Spleen (tissue), 7 donors: Measurements from ENCODE around the genes DNLZ and INPP5E.

DNA sequence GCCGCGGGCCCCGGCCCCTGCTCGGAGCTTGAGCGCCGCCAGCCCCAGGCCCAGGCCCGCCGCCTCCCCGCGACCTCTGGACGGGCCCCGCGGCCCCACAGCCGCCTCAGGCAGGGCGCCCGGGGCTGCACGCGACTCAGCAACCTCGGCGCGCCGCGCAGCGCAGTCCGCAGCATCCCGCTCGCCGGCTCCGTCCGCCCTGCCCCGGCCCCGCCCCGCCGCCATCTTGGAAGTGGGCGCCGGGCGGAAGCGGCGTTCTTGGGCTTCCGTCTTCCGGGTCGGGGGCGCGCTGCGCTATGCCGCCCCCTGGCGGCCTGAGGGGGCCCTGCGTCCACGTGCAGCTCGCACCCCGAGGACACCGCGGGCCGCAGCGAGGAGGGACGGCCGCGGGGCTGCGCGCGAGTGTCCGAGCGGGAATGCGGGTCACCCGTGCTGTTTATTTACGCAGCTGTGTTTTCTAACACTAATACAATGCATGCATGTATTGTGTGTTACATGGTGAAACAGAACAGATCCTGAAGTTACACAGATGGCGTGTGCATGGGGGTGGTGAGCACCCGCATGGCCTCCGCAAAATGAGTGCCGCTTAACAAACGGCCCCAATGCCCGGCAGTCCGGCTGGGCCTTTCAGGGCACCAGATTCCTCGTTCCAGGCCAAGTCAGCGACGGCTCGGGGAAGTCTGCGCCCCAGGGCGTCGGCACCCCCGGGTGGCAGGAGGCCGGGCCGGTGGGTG lies at the start of gene DNLZ:
TSS of gene DNLZ (minus strand) at position 206 of the 734 bp plus-strand sequence.
- PRO-cap, 4 experiments, result peak in 4 of 4 experiments; most common plus-strand start position 595 of the sequence (in 1); most common minus-strand start position 196 of the sequence (in 3)
- RAMPAGE, long total RNA, 4 experiments, result no peak in any of the 4 experiments

DNA sequence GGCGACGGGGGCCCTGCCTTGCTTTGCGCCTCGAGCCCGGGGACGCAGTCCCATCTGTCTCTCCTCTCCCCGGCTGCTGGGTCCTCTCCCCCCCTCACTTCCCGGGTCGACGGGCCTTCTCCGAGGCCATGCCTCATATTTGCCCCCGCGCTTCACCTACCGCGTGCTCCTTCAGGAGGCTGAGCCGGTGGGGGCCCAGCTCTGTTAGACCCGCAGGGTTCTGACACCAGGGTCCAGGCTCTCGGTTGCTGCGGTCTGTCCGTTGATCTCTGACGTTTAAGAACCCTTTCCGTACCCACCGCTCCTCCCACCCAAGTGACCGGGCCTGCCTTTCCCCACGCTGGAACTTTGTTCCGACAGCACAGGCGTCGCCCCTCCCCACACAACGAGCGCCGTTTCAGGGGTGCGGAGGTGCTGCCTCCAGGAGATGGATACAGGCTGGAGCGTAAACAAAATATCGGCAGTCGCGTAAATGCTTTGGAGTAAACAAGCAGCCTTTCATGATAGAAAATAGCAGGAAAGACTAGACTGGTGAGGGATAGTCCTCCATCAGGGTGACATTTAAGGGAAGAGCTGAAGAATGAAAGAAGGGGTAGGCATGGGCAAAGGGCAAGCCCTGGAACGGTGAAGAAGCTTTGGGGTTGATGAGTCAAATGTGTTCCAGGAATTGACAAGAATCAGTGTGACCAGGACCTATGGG lies 567 bp downstream of the PMPCA start:
- PRO-cap, 4 experiments, result no peak in any of the 4 experiments
- RAMPAGE, long total RNA, 4 experiments, result no peak in any of the 4 experiments

DNA sequence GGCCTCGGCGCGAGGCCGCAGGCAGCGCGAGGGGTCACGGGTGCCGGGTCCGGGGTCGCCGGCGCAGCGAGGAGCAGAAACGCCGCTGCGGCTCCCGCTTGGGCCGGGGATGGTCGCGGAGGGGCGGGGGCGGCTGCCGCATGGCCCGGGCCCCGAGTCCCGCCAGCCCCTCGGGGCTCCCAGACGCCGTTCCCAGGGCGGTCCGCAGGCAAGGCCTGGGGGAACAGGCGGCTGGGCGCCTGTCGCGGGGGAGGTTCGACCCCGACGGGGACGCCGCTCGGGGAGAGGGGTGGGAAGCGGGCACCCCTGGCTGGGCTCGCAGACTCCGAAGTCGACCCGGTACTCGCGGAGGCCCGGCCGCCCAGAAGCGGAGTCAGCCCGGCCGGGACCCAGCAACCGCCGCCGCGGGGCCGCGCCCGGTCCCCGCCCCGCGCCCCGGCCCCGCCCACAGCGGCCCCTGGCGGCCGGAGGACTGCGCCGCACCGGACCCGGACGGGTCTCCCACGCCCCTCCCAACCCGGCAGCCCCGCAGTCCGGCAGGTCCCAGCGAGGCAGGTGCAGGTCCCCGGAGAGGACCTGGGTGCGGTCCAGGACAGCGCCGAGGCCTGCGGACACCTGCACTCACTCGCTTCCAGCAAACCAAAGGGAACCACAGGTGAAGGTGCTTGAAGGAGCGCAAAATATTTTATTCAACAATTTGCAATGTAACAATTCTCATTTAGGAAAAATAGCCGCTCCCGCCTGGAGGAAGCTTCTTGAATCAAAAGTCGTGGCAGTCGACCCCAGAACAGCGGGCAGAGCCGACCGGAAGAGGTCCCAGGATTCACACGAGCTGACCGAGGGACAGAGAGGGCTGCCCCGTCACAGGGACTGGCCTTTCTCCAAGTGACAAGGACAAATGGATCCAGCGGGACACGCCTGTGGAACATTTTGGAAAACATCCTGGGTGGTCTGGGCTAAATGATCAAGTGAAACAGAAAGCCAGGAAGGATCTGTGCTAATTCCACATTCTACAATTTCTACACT lies at the start of gene INPP5E:
TSS of gene INPP5E (minus strand) at position 406 of the 1,026 bp plus-strand sequence.
- PRO-cap, 4 experiments, result peak in 4 of 4 experiments; most common plus-strand start position 531 of the sequence (in 2); most common minus-strand start position 404 of the sequence (in 4)
- RAMPAGE, long total RNA, 4 experiments, result no peak in any of the 4 experiments

GRCh38 chr9:136483674-136484136 lies 865 bp upstream of the SEC16A start:
- PRO-cap, 4 experiments, result peak in 4 of 4 experiments; most common plus-strand start chr9:136483967 (in 2); most common minus-strand start chr9:136483767 (in 4)
- RAMPAGE, long total RNA, 4 experiments, result start-site peak on the minus strand in 4 of 4 experiments, at chr9:136483757-136483804 at its widest, 24 to 34 reads per replicate

DNA sequence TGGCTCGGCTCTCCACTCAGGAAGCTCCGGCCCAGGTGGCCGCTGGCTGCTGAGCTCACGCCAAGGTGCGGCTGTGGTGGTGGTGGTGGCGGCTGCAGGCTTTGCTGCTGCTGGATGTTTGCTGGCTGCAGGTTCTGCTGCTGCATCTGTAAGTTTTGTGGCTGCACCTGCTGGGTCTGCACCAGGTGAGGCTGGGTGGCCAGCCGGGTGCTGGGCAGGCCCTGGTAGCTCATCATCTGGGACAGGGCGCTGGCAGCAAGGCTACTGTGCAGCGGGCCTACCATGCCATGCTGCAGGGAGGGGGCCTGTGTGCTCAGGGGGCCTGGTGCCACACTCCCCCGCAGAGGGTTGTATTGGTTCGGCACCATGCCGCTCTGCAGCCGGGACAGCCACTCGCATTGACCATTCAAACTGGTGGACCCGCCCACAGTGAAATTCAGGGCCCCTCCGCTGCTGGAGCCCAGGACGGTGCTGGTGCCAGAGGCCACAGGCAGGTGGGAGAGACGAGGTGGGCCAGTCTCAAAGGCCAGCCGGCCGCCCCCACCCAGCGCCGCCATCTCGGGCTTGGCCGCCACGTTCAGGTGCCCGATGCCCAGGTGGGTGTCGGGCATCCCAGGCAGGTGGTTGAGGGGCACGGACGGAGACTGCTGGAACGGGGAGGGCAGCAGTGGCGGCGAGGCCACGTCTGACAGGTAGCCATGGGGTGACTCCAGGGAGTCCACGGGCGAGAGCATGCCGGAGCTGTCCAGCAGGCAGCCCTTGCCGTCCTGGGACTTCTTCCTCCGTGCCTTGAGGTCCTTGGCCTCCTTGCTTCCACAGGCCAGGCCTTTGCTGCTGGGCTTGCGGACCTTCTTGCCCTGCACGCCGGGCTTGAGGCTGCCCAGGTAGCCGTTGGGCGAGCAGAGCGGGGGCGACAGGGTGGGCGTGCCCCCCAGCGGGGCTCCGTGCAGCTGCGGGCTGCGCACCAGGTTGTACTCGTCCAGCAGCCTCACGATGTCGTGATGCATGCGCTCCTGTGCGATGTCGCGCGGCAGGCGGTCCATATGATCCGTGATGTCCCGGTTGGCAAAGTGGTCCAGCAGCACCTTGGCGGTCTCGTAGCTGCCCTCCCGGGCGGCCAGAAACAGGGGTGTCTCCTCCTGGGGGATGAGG lies 14.0 kb upstream of the SEC16A start:
- PRO-cap, 4 experiments, result no peak in any of the 4 experiments
- RAMPAGE, long total RNA, 4 experiments, result start-site peak on the minus strand in 1 of 4 experiments, centred at positions 256 to 958 of the sequence, 22 to 31 reads per replicate

- PRO-cap, 4 experiments, result no peak in any of the 4 experiments
- RAMPAGE, long total RNA, 4 experiments, result start-site peak on the minus strand in 1 of 4 experiments, at chr9:136500347-136501045 at its widest, 61 reads per replicate
These were observed 17.7 kb upstream of the SEC16A start for GRCh38 chr9:136500576-136500945.

DNA sequence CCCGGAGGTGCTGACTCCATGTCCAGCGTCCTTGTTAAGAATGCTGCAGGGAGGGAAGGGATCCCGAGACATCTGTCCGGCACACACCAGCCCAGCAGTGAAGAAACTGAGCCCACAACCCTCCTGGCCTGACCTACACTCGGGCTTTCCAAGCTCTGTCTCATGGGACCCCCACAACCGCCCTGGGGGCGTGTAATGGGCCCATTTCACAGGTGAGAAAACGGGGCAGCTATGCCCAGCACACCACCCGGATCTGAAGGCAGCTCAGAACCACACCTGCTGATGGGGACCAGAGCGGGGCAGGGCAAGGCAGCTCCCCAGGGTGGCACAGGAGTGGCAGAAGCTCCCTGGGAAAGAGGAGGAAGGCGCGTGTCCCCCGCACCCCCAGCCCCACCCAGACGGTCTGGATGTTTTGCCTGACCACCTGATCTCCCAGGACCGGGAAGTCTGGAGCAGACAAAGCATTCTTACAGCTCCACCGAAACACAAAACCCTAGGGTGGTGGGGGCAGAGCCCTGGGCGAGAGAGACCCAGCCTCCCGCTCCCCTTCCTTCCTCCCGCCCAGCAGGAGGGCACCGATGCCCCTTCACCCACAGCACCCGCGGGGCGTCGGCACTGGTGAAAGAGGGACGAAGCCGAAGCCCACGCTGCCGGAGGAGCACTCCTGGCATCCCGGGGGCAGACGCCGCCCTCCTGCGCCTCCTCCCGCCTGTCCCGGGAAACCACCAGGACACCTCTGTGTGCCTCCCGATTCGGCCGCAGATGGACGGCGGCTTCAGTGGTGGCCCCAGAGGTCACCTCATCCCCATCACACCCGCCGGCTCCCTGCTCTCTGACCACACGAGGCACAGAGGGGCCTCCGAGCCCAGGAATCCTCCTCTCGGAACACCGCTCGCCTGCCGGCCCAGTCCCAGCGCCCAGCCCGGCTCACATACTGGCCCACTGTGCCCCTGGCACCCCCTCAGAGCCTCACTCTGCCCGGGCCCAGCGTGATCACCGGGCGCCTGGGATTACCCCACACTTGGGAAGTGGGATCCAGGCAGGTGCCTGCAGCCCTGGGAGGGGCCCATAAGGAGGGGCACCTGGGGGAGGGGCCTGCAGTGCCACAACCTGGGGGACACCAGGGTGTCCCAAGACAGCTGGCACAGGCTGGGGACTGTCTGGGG lies 14.4 kb downstream of the NOTCH1 start:
- PRO-cap, 4 experiments, result no peak in any of the 4 experiments
- RAMPAGE, long total RNA, 4 experiments, result no peak in any of the 4 experiments

DNA sequence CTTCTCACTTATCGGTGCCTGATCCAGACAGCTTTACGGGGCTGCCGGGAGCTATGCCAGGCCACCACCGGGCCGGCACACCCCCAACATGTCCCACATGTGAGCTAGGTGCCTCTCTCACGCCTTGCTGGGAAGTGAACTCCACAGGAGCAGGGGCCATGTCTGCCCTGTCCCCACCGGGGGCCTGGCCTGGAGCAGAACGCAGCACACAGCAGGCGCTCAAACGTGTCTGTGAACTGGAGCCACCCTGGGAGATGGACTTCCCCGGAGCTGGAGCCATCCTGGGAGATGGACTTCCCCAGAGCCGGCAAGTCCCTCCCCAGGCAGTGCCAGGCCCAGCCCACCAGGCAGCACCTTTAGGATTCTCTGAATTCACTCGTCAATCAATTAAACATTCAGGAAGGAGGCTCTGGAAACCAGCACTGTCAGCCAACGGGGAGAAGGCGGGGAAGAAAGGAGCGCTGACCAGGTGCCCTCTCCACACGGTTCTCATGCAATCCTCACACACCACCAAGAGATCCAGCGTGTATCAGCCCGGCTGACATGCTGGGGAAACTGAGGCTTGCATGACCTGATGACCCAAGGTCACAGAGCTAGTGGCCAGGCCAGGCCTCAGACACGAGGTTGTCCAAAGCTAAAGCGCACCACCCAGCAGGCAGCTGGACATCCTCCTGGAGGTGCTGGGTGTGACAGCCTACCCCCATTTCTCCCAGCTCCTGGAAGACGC lies 5.6 kb downstream of the NOTCH1 start:
- PRO-cap, 4 experiments, result no peak in any of the 4 experiments
- RAMPAGE, long total RNA, 4 experiments, result no peak in any of the 4 experiments

DNA sequence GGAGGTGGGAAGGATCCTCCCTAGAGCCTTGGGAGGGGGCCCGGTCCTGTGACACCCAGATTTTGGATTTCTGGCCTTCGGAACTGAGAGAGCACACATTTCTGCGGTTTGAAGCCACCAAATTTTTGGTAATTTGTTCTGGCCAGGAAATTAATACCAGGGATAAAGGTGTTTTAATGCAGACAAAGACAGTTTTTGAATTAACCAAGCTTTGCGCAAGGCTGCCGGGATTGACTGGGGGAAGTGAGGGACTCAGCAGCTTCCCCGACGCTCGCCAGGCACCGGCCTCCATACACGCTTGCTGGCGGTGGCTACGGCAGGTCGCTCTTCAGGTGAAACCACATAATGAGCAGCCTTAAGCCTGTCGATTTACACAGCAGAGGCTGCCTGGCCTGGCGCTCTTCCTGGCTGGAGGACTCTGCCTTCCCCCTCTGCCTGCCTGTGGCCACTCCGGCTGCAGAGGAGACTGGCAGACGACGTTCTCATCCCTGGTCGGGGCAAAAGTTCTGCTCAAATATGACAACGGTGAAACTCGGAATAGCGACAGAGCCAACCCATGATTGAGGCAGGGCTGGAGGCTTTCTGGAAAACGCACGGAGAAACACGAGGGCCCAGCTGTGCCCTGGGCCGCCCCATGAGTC lies 9.0 kb upstream of the NOTCH1 start:
- PRO-cap, 4 experiments, result no peak in any of the 4 experiments
- RAMPAGE, long total RNA, 4 experiments, result no peak in any of the 4 experiments

DNA sequence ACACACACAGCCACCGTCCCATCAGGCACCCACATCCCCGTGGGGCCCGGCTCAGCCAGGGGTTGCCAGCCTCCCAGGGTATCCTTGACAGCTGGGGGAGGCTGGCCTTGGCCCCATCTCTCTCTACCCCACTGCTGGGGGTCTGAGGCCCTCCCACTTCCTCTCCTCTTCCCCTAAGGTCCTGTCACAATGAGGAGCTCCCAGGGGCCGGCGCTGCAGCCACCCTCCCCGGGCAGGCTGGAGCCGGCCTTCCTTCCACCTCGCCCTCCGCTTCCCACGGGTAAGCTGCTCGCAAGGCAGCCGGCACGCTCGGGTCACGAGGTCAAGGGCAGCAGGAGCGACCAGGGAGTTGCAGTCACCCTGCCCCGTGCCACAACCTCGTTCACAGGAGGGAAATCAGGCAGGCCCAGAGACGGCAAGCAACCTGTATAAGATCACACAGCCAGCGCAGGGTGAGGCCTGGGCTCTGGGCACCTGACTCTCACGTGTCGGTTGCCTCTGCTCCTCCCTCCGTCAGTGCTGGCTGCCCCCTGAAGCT lies 38.7 kb upstream of the NOTCH1 start:
- PRO-cap, 4 experiments, result no peak in any of the 4 experiments
- RAMPAGE, long total RNA, 4 experiments, result no peak in any of the 4 experiments

- PRO-cap, 4 experiments, result no peak in any of the 4 experiments
- RAMPAGE, long total RNA, 4 experiments, result no peak in any of the 4 experiments
These were observed 52.1 kb upstream of the EGFL7 start for GRCh38 chr9:136610585-136611017.

DNA sequence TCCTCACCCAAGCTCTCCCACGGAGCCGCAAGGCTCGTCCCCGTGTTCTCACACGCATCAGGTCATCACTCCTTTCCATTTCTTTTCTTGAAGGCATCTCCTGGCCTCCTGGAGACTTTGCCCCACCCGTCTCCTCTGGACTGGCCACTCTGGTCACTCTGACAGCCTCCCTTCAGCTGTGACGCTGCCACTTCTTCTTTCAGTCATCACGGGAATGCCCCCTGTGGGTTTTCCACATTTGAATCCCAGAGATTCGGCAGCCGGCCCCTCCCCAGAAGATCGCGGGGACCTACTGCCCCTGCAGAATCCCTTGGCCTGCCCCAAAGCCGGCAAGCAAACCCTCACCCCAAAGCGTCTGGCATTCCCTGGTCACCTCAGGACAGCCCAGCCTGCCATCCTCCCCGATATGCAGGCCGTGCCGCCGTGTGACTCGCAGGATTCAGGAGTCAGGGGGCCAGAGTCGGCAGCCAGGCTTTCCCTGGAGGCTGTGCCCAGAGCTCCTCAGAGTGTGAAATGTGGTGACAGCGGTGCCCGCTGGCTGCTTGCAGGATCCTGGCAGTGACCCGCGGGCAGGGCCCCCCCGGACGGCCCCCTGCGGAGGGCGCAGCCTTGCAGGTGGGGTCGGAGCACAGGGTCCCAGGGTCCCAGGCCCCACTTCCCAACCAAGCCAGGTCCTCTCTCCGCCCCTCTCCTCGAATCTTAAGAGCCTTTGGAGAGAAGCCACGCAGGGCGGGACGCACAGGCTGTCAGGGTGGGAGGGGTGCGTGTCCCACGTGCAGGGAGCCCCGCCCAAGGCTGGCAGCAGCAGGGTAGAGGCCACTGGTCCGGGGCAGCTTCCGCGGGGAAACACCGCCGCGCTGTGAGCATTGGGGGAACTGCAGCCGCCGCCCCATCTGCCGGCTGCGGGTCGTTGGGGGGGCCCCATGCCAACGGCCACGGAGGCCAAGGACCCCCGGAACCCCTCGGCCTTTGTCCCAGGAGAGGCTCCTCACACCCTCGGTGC lies 18.6 kb upstream of the EGFL7 start:
- PRO-cap, 4 experiments, result peak in 4 of 4 experiments; most common plus-strand start position 819 of the sequence (in 2); most common minus-strand start position 701 of the sequence (in 3)
- RAMPAGE, long total RNA, 4 experiments, result start-site peak on the minus strand in 3 of 4 experiments, centred at positions 570 to 674 of the sequence, 5 to 16 reads per replicate

GRCh38 chr9:136656744-136657555 lies 5.8 kb upstream of the EGFL7 start:
- PRO-cap, 4 experiments, result peak in 4 of 4 experiments; most common plus-strand start chr9:136657100 (in 3); most common minus-strand start chr9:136656994 (in 2)
- RAMPAGE, long total RNA, 4 experiments, result no peak in any of the 4 experiments

- PRO-cap, 4 experiments, result peak in 4 of 4 experiments; most common plus-strand start chr9:136659412 (in 2); most common minus-strand start chr9:136659292 (in 4)
- RAMPAGE, long total RNA, 4 experiments, result no peak in any of the 4 experiments
These were observed 3.4 kb upstream of the EGFL7 start for GRCh38 chr9:136658988-136660118.

DNA sequence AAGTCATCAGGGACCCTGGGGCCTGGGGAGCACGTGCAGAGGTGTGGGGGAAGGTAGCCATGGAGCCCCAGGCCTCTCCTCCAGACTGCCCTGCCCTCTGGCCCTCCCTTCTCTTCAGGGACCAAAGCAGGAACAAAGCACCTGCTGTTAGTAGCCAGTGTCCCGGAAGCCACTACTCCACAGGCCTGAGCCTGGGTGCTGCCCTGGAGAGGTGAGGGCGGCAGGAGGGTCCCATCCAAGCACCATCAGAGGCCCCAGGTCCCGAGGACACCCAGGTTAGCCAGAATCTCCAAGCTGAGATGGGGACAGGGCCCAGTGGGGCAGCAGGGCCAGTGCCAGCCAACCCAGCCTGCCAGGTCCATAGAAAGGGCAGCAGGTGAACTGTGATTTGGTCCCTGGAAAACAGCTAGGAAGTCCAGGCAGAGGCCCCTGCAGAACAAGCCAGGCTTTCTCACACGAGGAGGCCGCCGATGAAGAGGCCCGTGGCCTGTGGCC lies 2.2 kb downstream of the AGPAT2 start:
- PRO-cap, 4 experiments, result no peak in any of the 4 experiments
- RAMPAGE, long total RNA, 4 experiments, result no peak in any of the 4 experiments

GRCh38 chr9:136692692-136693456 lies 5.6 kb upstream of the AGPAT2 start:
- PRO-cap, 4 experiments, result no peak in any of the 4 experiments
- RAMPAGE, long total RNA, 4 experiments, result no peak in any of the 4 experiments

DNA sequence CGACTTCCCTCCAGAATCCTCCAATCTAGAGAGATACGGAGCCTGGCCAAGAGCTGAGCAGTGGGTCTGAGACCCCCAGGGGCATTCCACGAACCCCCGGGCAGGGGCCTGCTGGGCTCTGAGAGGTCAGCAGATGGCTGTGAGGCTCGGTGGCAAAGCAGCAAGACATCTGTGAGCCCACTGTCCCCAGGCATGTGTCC lies 999 bp downstream of the LCN8 start:
- PRO-cap, 4 experiments, result no peak in any of the 4 experiments
- RAMPAGE, long total RNA, 4 experiments, result no peak in any of the 4 experiments

DNA sequence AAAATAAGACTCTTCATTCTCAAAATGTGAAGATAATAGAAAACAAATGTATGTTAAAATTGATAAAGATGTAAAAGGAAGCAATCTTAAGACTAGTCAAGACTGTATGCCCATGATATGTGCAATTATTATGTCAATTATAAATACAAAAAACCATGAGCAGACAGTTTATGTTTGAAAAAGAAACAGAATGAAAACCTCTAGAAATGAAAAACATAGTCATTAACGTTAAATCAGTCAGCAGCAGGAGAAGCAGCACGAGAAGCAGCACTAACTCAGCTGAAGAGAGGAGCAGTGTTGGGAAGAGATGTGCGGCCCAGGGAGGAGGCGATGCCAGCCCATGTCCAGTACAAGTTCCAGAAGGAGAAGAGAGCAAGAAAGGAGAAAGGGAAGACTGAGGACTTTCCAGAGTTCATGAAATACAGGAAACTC lies 9.2 kb downstream of the RABL6 start:
- PRO-cap, 4 experiments, result no peak in any of the 4 experiments
- RAMPAGE, long total RNA, 4 experiments, result no peak in any of the 4 experiments

- PRO-cap, 4 experiments, result no peak in any of the 4 experiments
- RAMPAGE, long total RNA, 4 experiments, result no peak in any of the 4 experiments
These were observed 15.5 kb downstream of the RABL6 start for GRCh38 chr9:136823220-136823745.

- PRO-cap, 4 experiments, result no peak in any of the 4 experiments
- RAMPAGE, long total RNA, 4 experiments, result no peak in any of the 4 experiments
These were observed 1.6 kb upstream of the AJM1 start for GRCh38 chr9:136840531-136841125.